Right common carotid artery plus branches (tissue), 1 donor: ENCODE results near the gene MDK.

DNA sequence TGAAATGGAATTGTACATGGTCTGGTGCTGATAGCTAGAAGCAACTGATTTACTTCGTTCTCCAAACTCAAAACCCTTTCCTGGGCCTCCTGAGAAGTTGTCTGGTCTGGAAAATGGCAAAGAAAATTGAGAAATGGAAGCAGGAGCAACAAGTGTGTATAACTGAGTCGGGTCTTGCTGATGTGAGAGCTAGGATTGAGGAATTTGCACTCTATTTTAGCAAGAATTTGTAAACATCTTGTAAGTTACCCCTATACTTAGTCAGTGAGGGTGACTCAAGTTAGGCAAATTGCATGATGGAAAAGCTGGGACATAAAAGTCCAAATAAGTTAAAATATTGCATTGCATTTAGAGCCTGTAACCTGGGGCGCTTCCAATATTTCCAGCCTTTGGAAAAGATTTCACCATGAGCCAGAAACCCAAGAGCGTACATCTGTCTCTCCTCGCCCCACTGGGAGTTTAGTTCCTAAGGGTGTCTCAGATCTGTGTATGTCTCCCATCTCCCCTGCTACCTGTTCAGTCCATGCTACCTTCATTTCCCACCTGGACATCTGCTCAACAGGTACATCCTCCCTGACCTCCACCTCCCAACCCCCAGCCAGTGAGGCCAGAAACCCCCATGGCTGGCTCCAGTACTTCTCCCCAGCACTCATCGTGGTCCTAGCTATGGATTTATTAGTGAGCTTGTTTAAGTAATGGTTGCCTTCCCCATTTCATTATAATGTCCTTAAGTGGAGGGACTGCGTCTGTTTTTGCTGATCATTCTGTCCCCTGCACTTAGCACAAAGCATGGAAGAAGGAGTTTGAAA, 36.9 kb upstream of the ACCSL start:
- PRO-cap = bidirectional peak, plus-strand start at position 462 of the sequence, minus-strand start at position 266 of the sequence

DNA sequence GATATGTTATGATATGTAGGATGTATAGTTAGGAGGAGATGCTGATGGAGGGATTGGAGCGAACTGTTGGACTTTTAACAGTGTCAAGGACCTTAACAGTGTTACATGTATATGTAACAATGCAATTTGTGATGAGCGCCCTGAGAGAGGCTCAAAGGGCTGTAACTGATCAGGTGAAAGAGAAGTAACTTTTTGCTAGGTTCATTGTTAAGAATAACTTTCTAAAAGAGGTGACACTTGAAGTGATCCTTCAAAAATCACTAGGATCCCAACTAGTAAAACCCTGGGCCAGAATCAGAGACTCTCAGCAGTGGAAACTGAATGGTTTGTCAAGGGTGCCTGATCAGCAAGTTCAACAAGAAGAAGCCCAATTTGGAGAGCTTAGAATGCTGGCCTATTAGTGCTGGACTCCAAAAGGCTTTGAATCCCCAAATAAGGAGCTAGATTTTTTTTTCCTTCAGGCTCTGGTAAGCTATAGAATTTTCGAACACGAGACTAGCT, 71.4 kb downstream of the ALX4 start:
- PRO-cap = no peak

DNA sequence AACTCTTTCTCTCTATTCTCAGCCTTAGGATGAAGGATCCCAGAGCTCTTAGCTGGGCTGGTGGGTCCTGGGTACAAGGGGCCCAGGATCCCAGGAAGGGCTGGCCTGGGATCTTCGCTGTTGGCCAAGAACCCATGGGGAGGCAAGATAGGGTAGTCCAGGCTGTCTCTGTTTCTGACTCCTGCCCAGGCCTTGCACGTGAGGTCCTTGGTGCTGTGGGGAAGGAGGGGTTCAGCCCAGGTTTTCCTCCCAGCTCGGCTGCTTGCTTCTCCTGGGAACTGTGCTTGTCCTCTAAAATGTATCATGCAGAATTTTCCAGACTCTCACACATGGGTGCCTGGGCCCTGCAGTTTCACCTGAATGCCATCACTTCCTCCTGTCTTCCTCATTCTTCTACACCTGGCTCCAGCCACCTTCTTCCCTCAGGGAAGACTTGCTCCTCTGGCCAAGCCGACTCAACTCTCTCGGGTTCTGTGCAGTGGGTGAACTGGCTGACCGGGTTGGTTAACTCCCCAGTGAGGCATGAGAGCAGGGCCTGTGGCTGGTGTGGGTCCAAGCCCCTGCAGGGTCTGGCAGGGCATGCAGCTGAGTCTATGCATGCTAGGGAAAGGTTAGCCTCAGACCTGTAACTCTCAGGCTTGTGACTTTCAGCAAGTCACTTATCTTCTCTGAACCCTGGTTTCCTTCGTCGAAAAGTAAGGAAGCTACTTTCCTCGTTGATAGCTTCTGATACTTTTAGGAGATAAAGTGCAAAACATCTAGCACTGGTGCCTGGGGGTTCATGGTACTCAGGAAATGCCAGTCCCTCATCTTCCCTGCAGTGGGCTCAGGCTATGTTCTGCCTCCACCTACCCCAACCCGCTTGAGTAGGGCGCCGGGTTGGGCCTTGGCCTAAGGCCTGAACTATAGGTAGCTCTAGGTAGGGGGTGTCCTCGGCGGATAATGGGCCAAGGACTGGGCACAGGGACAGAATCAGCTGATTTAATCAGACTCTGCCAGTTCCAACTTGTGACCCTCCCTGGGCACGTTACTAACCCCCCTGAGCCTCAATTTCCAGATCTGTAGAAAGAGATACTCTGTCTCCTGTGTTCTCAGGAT, 11.9 kb downstream of the CD82 start:
- PRO-cap = no peak

GRCh38 chr11:44883164-44883519, 67.5 kb downstream of the TP53I11 start:
- PRO-cap = no peak

GRCh38 chr11:44883520-44883899, 67.2 kb downstream of the TP53I11 start:
- PRO-cap = no peak

DNA sequence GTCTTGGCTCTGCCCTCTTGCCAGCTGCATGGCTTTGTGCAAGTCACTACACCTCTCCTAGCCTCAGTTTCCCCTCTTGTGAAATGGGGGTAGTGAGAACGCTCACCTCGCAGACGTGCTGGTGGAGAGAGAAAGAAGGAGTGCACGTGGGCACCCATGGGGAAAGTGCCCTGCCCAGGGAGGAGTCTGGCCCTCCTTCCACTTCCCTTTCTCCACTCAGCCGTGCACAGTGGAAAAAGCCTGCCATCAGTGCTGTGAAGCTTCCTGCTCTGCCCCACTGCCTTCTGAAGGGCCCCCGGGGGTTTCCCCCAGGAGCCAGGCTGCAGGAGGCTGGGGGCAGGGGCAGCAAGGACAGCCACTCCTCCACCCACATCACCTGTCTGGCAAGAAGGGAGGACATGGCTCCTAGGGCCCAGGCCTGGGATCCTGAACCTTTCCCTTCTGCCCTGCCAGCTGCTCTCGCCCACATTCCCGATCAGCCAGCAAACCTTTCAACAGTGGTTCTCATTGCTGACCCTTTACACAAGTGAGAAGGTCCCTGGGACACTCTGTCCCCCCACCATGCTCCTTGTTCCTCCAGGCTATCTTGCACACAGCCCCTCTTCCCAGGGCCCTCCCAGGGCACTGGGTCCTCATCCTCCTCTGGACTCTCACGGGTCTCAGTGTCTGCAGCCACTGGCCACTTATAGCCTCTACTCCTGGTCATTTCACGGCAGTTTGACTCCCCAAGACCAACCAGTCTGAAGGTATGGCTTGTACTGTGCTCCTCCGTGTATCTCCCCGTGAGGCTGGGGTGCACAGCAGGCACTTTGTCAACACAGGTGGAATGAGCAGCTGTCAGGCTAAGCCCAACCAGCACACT, 7.4 kb downstream of the TP53I11 start:
- PRO-cap = no peak

DNA sequence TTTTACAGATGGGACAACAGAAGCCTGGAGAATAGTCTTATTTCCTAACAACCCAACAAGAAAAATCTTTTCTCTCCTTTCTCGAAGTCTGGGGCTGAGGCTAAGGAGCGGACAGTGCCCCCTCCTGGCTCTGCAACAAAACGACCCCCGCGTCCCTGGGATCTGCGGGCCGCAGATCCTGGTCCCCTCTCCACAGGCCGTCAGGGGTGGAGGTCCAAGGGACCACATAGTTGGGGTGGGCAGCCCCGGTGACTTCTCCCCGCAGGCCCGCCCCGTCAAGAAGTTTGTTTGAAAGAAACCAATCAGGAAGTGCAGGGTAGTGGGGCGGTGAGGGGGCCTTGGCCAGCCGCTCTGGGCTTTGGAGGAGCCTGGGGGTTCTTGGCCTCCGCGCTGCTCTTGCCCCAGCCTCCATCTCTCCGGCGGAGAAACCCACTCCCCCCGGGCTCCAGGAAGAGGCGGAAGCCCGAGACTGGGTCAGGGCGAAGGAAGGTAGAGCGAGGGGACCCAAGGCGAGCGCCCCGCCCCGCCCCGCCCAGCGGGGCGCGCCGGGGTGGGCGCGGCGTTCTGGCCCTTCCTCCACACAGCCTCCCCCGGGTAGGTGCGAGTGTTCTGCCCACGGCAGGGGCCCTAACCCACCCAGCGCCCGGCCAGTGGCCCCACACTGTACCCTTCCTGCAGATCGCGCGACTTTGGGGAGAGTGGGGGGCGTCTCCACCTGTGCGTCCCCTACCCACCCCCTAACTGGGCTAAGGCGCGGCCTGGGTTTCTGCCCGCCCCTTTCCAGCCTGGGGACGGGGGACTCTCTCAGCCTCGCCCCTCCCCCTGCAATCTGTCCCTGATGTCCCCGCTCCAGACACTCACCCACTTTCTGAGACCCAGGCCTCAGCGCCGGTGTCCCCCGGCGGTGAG, 1.3 kb downstream of the TP53I11 start:
- PRO-cap = bidirectional peak, plus-strand start at position 579 of the sequence, minus-strand start at position 471 of the sequence; bidirectional peak, plus-strand start at position 827 of the sequence, minus-strand start at position 739 of the sequence

- PRO-cap = no peak
Observed at GRCh38 chr11:45101369-45101737, 45.1 kb upstream of the PRDM11 start.

DNA sequence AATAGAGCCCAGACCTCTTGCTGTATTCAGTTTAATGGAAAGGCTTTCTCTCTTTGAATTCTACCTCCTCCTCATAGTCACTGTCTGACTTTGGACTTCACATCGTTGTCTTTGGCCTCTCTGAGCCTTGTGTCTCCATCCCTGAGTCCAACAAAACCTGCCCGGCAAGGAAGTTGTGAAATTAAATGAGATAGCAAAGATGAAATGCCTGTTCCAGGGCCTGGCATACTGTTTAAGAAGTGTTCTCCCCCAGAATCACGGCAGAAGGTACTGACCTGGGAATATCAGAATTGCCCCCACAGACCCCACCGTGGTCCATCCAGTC, 1.7 kb downstream of the PRDM11 start:
- PRO-cap = no peak

DNA sequence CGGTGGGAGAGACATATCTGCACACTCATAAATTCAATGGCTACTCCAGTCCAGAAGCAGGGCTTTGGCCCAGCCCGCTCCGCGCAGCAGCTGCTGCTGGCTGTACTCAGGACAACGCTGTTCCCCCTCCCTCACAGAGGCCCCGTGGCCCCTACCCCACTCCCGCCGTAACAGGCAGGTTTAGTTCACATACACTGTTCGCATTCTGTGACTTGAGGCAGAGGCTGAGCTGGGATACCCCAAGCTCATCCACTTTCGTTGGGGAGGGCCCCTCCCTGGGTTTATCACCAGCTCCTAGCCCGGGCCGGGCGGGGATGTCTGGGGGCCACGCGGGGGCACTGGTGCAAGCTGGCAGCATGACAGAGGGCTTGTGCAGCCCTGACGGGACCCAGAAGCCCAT, 52.4 kb downstream of the SYT13 start:
- PRO-cap = no peak

DNA sequence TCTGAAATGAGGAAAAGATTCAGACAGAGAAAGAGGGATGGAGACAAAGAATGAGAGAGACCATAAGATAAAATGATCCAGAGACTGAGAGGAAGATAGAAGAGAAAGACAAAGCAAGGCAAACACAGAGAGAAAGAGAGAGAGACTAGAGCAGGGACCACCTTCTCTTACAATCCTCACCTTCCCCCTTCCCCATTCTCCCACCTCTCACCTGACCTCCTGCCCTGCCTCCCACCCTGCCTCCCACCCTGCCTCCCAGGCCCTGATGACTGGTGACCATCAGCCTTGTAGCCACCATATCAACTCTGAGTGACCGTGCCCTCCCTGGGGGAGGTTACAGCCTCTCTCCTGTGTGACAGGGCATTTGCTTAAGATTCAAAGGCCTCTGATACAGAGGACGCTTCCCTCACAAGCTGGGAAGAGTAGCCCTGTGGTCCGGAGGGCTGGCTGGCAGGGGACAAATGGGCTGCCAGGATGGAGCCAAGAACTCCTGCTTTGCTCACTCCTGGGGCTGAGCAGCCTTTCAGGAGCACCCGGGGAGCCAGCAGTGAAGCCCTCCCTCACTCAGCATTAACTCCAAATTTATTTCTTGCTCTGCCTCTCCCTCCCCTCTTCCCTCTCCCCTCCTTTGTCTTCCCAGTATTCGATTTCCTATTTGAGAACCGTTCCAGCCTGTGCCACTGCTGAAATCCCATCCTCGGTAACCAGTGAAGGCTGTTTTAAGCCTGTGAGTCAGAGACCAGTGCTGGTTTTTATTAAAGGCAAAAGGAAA, 125.2 kb upstream of the SYT13 start:
- PRO-cap = no peak

DNA sequence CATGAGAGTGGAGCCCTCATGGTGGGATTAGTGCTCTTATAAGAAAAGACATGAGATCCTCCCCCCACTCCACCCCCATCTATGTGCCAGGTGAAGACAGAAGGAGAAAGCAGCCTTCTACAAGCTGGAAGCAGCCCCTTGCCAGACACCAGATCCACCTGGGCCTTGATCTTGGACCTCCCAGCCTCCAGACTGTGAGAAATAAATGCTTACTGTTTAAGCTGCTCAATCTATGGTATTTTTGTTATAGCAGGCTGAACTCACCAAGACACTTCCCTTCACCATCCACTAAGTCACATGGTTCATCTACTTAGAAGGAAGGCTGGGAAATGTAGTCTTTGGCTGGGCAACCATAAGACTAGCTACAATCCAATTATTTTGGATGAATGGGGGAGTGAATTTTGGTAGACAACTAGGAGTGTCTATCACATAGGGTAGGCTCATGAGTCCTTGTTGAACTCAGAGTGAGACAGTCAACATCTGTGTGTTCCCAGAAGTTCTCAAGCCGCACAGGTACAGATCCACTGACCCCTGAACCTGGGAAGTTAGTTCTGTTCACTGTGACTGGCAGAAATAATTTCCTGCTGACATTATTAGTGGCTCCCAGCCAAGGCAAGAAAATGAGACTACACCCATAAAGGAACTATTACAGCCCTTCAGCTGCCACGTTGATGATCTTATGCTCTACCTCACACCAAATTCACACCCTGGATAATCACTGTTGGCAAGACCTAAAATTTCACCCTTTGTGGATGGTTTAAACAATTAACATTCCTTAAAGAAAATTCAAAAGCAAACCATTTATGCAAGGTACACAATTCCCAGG, 3.2 kb upstream of the SLC35C1 start:
- PRO-cap = no peak

DNA sequence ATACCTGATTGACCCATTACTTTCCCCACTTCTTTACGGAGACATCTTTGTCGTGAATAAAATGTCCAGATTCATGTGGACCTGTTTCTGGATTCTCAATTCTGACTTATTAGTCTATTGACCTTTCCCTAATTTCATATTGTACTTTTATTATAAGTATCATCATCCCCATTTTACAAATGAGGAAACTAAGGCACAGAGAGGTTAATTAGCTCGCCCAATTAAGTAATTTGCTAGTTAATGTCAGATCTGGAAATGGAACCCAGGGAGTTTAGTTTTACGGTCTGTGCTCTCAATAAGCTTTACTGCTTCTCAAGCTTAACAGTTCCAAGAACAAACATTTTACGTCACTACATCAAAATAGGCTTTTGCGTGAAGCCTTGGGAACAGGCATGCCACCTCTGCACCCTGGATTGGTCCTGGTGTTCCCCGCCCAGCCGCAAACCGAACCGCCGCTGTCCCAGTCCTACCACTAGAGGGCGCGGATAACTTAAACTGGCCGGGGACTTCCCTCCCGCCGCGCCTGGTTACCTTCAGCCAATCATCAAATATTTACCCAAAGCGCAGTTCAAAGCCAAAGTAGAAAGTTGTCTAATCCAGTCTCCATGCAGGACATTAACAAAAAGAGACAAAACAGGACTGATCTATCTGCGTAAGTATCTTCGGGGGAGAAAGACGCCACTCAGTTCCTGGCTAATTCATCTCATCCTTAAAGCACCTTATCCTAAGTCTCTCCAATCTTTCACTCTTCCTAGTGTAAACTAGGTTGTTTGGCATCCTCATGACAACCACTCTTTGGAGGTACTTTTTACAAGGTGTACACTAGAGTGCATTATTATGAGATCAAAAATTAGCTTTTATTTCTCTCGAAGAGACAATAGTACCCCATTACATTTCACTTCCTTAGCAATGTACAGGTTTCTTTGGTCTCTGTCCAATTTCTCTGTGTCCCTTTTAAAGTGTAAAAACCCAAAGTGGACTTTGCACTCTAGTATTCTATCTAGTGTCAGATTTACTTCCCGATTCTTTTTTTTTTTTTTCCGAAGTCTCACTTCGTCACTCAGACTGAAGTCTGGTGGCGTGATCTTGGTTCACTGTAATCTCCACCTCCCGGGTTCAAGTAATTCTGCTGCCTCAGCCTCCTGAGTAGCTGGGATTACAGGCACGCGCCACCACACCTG, 4.1 kb upstream of the CRY2 start:
- PRO-cap = bidirectional peak, plus-strand start at position 610 of the sequence, minus-strand start at position 314 of the sequence

- PRO-cap = no peak
Observed at GRCh38 chr11:45850271-45850842, 3.1 kb downstream of the CRY2 start.

- PRO-cap = no peak
Observed at GRCh38 chr11:45871737-45872585, 13.5 kb upstream of the MAPK8IP1 start.

DNA sequence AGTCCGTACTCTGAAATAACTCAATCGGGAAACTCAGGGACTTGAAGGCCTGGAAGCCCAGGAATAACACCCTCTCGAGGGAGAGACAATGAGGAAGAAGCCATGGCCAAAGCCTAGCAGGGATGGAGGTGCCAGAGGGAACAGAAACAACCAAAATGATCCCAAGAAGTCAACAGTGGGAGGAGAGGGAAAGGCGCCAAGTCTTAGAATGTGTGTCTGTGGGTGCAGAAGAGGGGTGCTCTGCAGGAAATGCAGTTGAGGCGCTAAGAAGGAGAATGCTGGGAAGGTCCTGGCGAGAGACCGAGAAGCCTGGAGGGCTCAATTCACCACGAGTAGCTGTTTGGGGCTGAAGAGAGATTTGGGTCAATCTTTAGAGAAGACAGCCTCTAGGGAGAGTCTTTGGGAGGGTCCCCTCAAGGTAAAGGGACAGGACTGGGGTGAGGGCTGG, 808 bp upstream of the MAPK8IP1 start:
- PRO-cap = no peak

DNA sequence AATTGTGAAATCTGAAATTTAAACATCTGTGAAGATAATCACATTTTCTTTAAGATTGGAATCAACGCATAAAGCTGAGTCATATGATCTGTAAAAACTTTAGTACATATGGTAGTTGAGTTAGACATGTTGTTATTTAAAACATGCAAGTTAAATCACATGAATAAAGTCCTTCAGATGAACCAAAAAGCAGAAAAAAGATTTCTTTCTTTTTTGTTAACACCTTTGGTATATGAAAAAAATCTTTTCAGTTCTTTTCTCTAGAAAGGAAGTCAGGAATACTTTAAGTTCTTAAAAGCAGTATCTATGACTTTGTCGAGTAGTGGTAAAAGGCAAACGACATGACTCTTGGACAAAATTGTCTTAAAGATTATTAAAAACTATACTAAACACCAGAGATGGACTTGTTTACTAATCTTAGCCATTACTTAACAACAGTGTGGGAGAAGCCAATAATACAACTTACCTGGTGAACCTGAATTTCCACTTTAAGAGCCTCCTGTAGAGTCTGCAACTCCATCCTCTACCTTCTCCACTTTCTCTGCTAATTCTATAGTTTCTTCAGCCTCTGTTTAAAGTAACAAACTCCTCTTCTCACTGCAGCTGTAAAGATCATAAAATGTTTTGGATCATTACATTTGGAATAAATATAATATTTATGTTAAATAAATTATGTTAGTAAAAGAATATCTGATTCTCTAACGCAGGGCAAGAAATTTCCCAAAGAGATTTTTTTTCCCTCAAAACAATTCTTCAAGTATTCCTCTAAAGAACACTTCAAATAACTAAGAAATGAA, 37.4 kb downstream of the PHF21A start:
- PRO-cap = no peak

GRCh38 chr11:46092001-46092325, 29.3 kb downstream of the PHF21A start:
- PRO-cap = no peak

DNA sequence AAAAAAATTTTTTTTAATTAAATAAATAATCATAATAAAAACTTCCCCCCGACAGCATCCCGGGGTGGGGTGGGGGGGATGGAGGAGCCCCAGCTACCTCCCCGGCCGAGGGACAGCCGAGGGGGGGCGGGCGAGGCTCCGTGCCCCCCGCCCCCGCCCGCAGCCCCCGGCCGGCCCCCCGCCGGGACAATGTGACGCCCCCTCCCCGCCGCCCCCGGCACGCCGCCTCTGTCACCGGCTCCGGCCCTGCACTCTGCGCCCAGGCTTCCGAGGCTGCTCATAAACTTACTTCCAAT, 1.1 kb downstream of the PHF21A start:
- PRO-cap = bidirectional peak, plus-strand start outside the sequence, minus-strand start at position 255 of the sequence

DNA sequence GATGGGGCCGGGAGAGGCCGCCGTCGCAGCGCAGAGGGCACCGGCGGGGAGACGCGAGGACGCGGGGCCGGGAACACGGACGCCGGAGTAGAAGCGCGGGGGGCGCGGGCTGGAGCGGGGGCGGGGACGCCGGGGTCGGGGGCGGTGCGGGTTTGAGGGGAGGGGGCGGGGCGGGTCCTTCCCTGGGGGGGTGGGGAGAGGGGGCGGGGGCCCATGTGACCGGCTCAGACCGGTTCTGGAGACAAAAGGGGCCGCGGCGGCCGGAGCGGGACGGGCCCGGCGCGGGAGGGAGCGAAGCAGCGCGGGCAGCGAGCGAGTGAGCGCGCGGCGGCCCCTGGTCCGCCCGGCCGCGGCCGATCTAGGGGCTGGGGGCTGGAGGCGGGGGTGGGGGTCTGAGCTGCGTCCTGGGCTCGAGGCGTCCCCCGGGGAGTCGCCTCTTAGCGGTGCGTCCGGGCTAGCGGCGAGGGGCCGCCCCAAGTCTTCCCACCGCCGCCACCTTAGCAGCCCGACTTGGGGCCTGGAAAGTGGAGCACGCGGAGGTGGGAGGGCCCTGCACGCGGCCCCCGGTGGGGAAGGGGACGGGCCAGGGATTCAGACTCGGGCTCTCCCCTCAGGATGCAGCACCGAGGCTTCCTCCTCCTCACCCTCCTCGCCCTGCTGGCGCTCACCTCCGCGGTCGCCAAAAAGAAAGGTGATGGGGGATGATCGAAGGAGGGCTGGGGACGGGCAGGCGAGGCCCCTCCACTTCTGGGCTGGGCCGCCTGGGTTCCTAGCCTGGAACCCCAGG, at the start of gene MDK:
MDK (plus strand) TSS at position 227 of the 787 bp plus-strand sequence.
- PRO-cap = bidirectional peak, plus-strand start at position 271 of the sequence, minus-strand start at position 111 of the sequence; bidirectional peak, plus-strand start at position 578 of the sequence, minus-strand start at position 512 of the sequence